SK-MEL-5 (cell line): ENCODE measurements around the genes LIMS2 and HS6ST1.

DNA sequence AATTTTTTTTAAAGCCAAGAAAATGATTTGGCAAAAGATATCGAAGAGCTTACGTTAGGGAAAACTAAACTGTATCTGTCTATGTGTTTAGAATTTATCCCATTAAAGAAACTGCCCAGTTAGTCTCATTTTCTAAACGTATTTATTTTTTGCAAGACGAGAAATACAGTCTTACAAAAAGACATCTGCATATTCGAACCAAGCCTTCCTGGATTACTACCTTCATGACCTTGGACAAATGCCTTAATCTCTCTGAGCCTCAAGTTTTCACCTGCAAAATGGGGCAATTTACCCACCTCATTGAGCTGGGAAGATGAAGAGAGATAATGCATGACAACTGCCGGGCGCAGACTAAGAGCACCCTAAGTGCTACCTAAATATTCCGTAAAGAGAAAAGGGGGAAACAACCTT, 1.1 kb downstream of the MAP3K2 start:
RAMPAGE:
- cytosol, long total RNA, result no peak
- long total RNA, result no peak
- nucleus, long total RNA, result no peak

DNA sequence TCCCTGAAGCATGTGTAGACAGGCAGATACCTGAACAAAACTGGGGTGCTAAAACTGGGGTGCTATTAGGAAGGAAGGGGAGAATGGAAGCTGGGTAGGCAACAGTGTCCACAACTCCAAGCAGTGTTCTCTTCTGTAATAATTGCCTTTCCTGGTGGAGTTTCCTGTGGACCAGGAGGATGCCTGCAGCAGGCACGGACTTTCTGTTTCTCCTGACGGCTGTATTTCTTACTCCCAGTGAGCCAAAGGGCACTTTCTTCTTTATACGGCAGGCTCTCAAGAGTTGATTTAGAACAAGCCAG, 13.1 kb upstream of the PROC start:
RAMPAGE:
- cytosol, long total RNA, result no peak
- long total RNA, result no peak
- nucleus, long total RNA, result no peak

RAMPAGE:
- cytosol, long total RNA, result no peak
- long total RNA, result no peak
- nucleus, long total RNA, result no peak
These were observed 42.5 kb downstream of the MYO7B start for GRCh38 chr2:127577928-127578397.

DNA sequence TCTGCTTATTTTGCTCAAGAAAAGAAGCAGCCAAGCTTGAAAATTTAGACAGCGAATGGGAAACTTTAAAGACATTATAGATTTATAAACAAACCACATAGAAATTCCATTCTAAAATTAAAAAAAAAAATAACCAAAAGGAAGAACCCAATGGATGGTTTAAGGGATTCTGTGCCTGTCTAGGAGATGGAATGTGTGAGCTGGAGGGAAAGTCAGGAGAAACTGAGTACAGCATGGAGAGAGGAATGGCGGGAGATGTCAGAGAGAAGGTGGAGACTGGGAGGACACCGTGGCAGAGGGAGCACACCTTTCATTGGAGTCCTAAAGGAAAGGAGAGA, 43.4 kb downstream of the MYO7B start:
RAMPAGE:
- cytosol, long total RNA, result no peak
- long total RNA, result no peak
- nucleus, long total RNA, result no peak

GRCh38 chr2:127633249-127633620, 12.7 kb upstream of the GPR17 start:
RAMPAGE:
- cytosol, long total RNA, result no peak
- long total RNA, result no peak
- nucleus, long total RNA, result no peak

GRCh38 chr2:127649661-127650090, 3.7 kb downstream of the GPR17 start:
RAMPAGE:
- cytosol, long total RNA, result no peak
- long total RNA, result no peak
- nucleus, long total RNA, result no peak

RAMPAGE:
- cytosol, long total RNA, result no peak
- long total RNA, result no peak
- nucleus, long total RNA, result no peak
These were observed 499 bp downstream of the LIMS2 start for GRCh38 chr2:127674696-127675365.

RAMPAGE:
- cytosol, long total RNA, result no peak
- long total RNA, result no peak
- nucleus, long total RNA, result no peak
These were observed at the start of gene LIMS2 for GRCh38 chr2:127675366-127676048. LIMS2 (minus strand) TSS chr2:127675530.

DNA sequence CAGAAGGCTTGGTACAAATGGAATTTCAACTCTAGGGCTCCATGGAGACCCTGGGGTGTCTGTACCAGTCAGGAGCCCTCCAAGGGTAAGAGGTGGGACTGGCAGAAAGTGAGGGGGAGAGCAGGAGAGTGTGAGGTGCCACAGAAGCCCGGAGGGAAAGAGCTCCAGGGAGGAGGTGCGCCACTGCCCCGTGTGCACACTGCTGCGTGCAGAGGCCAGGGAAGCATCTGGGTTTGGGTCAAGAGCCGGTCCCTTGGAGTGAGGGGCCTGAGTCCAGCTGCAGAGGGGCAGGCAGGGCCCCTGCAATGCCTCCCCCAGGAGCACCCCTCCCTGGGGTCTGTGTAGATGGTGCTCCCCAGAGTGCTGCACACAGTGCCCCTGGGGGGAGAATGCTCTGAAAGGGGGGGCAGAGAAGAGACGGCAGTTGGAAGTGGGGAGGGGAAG, 3.6 kb upstream of the LIMS2 start:
RAMPAGE:
- cytosol, long total RNA, result no peak
- long total RNA, result no peak
- nucleus, long total RNA, result no peak

RAMPAGE:
- cytosol, long total RNA, result no peak
- long total RNA, result no peak
- nucleus, long total RNA, result no peak
These were observed 6.0 kb upstream of the LIMS2 start for GRCh38 chr2:127681159-127681850.

RAMPAGE:
- cytosol, long total RNA, result no peak
- long total RNA, result no peak
- nucleus, long total RNA, result no peak
These were observed 309 bp downstream of the AMMECR1L start for GRCh38 chr2:127885564-127885730.

DNA sequence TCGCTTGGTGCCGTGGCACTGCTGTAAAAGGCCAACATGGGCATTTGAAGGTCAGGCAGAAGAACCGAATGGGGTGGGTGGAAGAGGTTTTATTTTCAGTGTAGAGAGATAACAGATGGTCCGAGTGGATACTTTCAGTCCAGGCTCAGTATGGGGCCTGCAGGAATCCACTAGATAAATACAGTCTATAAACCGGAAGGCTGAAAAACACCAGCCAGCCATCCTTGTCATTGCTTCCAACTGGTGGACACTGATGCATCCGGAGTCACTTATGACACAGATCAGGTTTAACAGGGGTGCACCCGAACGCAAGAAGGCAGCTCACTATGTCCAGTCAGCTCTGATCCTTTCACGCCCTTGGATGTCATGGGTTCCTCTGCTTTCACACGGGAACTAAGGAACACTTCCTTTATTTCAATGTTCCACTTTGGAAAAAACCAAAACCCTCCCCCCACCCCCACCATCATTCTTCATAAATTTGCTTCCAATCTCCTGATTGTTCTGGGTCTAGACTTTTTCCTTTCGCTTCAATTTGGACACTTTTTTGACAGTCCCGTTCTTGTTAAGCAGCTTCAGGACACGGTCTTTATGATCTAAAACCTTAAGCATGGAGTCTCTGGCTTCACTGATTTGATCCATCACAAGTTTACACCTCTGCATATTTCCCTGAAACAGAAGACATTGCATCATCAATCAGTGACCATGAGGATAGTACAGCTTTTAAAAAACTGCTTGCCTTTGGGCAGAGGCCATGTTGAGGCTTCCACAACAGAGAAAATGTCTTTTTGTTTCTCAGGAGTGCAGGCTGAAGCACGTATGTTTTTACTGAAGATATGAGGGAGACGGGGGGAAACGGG, 56.0 kb upstream of the AMMECR1L start:
RAMPAGE:
- cytosol, long total RNA, result no peak
- long total RNA, result no peak
- nucleus, long total RNA, result no peak

GRCh38 chr2:127953153-127954323, 67.8 kb upstream of the AMMECR1L start:
RAMPAGE:
- cytosol, long total RNA, result no peak
- long total RNA, result no peak
- nucleus, long total RNA, result no peak

DNA sequence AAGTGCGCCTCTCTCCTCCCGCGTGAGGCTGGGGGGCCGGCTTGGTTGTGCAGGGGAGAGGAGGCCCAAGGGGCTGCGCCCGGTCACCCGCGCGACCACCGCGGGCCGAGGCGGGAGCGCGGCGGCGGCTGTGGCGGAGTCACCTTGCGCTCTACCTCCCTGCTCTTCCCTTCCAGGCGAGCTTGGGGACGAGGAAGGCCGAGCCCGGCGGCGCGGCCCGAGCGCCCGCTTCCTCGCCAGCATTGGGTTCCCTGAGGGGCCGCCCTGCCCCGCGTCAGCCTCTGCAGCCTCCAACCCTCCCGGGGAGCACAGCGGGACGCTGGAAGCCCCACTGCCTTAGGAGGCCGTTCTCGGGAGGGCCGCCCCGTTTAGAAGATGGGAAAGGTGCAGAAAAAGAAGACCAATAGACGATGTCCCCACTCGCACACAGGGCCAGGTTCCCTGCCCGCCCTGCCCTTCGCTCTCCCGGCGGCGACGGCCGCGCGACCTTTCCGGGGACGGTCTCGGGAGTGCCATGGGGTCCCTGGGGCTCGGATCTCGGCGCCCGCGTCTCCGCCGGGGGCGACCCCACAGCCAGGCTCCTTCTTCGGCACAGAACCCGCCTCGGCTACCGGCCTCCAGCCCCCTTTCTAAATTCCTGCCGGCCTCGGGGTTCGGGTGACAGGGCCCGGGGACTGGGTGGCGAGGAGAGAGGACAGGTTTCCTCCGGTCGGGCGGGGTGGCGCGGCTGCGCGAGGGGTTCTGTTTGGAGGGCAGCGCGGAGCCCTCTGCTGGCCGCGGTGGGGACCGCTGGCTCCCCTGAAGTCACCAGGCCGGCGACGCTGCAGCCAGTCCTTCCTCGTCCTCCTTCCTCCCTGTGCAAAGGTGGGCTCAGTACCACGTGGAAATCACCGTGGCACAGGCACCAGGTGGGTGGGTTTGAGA, 85.5 kb downstream of the HS6ST1 start:
RAMPAGE:
- cytosol, long total RNA, result no peak
- long total RNA, result no peak
- nucleus, long total RNA, result no peak

GRCh38 chr2:128273654-128274146, 45.0 kb downstream of the HS6ST1 start:
RAMPAGE:
- cytosol, long total RNA, result no peak
- long total RNA, result no peak
- nucleus, long total RNA, result no peak

DNA sequence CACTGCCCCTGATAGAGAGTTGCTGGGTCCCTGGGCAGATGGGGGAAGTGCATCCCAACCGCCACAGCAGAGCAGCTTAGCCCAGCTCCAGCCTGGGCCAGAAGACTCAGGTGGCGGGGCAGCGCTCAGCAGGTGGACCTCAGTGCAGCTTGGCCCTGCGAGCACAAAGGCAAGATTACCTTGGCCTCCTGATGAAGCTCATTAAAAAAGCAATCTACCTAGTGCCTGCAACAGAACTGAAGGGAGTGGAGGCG, 3.1 kb downstream of the HS6ST1 start:
RAMPAGE:
- cytosol, long total RNA, result no peak
- long total RNA, result no peak
- nucleus, long total RNA, result no peak

DNA sequence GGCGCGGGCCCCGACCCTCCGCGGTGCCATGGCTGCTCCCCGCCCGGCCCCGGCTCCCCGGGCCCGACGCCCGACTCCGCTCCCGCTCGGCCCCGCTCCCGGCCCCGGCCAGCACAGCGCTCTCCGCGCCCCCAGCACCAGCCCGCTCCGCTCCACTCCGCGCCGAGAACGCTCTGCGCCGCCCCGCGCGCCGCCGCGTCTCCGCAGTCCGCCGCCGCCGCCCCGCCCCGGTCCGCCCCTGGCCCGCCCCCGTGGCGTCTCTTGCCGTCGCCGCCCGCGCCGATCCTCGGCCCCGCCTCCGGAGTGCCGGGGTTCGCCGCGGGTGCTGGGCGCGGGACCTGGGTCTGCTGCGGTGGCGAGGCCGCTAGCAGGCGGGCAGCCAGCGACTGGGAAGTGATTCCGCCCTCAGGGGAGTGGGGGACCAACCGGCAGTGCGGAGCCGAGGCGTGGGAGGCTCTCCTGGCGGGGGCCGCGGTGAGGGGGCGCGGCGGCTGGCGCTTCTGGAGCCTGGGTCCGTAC, at the start of gene HS6ST1:
HS6ST1 (minus strand) TSS at position 175 of the 519 bp plus-strand sequence.
RAMPAGE:
- cytosol, long total RNA, result no peak
- long total RNA, result no peak
- nucleus, long total RNA, result no peak

RAMPAGE:
- cytosol, long total RNA, result no peak
- long total RNA, result no peak
- nucleus, long total RNA, result no peak
These were observed 4.1 kb upstream of the HS6ST1 start for GRCh38 chr2:128322793-128323124.

GRCh38 chr2:128347779-128348550, 29.3 kb upstream of the HS6ST1 start:
RAMPAGE:
- cytosol, long total RNA, result no peak
- long total RNA, result no peak
- nucleus, long total RNA, result no peak

DNA sequence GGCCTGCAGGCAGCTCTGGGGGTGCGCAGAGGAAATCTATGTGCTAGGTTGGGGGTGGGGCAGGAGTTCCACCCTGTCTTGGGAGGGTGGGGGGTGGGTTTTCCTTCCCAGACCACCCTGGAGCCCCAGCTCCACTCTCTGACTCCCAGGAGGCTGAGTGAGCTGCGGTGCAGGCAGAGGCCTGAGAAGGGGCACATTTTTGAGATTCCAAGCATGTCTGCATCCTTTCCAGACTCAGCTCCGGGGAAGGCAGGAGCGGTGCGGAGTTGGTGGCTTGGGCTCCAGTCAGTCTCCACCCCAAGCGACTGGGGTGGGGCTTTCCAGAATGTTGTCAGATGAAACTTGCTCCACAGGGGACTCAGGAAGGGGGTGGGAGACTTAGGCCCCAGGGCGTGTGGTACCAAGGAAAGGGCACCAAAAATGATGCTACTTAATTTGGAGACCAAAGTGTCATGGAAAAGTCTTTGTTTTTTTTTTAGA, 44.2 kb upstream of the HS6ST1 start:
RAMPAGE:
- cytosol, long total RNA, result no peak
- long total RNA, result no peak
- nucleus, long total RNA, result no peak